ENCODE measurements around the gene PLXNC1.

DNA sequence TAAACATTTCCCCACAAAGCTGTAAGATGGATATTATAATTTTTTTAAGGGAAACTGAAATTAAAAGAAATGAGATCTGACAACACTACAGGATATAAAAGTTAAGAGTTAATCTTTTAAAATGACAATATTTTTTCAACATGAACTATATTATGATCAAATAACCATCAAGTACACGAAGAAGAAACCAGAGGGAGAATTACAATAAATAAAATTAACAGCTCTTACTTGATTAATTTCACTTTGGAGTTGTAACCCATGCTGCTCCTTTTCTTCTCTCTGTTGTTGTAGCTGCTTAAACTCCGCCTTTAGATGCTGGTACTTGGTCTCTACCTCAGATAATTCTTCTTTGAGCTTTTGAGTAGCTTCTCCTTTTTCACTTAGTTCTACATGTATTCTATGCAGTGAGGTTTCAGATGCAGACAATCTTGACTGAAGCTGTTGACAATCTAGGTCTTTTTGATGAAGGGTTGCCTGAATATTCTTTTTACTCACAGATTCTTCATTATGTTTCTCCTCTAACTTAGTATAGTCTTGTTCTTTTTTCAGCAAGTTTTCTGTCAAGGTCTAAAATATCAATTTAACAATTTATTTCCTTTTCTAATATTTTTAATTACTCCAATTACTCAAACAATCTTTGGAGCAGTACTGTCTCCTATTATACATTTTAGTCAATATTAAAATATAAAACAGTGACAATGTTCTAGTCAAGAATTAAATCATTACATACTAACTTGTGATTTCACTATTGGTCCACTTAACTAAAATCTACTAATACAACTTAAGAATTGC is 96.6 kb downstream of the EEA1 start:
- RRBS, result no CpG with 5 or more reads among the region's 2 CpGs

DNA sequence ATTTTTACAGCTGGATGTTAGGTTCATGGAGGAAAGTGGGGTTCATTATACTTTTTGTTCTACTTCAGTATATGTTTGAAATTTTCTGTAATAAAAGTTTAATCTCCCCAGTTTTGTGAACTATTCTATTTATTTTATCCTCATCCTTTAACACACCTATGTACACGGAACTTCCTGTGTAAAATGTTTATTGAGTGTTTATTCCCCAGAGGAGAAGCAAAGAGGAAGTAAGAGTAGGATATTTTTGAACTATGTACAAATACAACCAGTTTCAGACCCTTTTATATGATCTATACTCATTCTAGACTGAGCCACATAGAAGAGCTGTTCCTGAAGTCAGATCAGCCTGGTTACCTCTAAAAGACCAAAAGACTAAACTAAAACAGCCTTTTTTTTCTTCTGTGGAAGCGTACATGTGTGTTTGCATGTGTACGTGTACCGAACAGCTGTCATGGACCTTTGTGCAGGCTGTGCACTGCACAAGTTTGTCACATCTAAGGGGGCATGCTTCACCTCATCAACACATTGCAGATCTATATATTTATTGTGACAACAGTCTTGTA is 210.9 kb upstream of the NUDT4 start:
- RRBS, result no CpG with 5 or more reads among the region's 4 CpGs

- RRBS, result no CpG with 5 or more reads among the region's 3 CpGs
Measured at GRCh38 chr12:93442871-93443306, 1.1 kb upstream of the UBE2N start.

DNA sequence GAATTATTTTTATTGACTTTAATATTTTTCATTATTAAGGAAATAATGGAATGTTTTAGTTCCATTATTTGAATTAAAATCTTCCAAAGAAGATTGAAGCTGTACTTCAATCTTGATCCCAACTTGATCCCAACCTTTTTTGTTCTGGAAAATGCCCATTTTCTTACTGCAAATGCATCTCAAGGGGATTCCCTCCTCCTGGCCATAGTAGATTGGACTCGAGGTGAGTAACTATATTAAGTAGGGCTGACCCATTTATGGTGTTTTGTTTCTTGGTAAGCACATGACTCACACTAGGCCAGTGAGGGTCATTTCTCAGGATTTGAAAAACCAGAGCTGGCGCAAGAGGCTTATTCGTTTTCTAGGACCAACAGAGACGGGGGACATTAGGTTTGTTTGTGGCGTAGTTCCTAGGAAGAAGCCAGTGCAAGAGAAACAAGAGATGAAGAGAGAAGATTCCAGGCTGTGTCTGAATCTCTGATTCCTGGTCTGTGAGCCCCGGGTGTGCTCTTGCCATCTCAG is 51.4 kb downstream of the MRPL42 start:
- RRBS, result no CpG with 5 or more reads among the region's 6 CpGs

GRCh38 chr12:93684848-93685303 is 7.7 kb downstream of the CRADD start:
- RRBS, result no CpG with 5 or more reads among the region's 5 CpGs

DNA sequence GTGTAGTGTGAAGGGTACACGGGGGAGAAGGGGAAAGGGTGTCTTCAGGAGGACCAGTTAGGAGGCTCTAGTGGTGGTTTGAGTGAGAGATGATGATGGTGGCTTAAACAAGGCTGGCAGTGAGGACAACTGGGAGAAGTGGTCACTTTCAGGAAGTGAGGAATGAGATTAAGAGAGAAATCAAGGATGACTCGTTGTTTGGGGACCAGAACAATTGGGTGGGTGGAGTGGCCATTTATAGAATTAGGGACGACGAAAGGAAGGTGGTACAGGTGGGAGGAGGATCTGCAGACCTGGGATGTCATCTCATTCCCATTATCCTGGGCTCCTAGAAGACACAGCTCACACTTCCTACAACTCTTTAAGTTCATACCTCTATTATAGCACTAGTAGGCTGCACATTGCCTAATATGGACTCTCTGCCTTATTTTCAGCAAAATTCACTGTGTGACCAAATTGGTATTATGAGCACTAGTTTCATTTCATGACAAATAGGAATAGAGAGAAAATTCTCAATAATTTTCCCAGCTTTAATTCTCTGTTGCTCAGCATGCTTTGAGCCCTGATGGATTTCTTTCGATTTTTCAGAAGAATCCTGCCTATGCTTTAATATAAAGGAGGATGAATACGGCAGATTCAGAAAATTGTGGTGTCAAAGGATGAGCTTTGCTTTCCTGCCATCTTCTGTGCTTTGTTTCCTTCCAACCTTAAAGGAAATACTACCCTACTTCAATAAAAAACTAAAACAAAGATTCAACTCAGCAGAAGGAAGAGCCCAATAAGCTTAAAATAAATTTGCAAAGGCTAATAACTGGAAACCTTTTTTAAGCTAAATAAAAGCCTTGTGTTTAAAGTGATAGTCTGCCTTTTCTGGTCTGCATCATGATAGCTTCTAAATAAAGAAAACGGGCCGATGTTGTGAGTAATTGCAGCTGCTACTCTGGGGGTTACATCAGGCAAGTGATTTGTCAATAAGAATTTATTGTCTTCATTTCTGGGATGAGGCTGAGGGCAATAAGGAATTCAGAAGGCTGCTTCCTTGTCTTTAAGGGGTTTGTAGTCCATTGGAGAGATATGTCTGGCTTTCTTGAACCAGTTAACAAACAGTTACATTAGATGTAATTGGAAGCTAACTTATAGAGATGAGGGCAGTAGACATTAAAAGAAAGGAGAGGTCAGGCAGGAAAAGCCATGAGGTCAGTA is 84.5 kb downstream of the CRADD start:
- RRBS, result no CpG with 5 or more reads among the region's 8 CpGs

- RRBS, result no CpG with 5 or more reads among the region's 3 CpGs
Measured at GRCh38 chr12:93789191-93789794, 112.1 kb downstream of the CRADD start.

DNA sequence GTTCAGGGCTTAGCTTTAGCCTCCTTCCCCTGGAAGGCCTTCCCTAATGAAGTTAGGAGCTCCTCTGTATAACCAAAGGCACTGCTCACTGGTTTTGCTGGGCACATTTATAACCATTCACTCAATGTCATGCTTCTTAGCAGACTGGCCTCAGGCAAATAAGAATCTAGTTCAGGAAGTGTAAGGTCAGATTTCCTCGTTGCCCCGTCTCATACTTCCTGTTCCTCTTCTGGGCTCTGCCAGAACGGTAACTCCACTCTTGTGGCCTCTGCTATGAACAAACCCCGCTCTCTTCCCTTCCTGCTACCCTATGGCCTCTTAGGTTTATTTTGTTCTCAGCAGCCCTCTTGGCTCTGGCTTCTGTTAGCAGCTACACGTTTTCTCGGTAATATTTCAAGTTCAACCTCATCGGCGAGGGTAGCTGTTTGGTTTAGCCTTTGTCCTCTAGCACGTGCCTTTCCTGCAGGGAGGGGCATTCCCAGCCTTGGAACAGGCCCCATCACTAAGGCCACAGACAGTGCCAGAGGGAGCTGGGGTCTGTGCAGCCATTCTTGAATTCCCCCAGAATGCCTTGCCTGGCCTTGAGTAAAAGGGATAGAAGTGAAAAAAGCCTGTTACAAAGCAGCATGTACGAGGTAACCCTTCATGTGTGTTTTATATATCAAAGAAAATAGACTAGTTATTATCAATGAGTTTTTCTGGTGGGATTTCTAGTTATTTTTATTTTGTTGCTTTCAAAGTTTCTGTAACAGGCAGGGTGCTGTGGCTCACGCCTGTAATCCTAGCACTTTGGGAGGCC is 171.7 kb downstream of the CRADD start:
- RRBS, result no CpG with 5 or more reads among the region's 11 CpGs

DNA sequence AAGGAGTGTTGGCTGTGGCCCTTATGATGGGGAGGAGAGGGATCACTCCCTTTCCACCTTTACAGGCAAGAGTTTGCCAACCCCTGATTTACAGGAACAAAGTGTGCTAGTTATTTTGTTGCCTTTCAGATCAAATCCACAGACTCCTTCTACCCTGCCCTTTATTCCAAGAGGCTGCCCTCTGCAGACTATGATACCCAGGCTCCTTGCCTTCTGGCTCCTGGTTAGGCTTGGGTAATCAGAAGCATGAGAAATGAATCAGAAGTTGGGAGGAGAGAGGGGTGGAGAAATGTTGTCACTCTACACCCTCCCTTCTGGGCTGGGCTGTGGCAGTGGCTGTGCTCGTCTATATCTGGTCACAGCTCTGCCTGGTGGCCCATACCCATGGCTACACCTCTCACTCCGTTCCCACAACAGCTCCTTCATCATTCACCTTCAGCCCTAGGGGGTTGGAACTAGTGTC is 204.6 kb upstream of the PLXNC1 start:
- RRBS, result no CpG with 5 or more reads among the region's 2 CpGs

- RRBS, result 2% methylated on average over 9 of the region's 39 CpGs
Measured at GRCh38 chr12:94102051-94102660, 46.2 kb upstream of the PLXNC1 start.

GRCh38 chr12:94148289-94148996 is at the start of gene PLXNC1:
Gene PLXNC1, plus strand, starts transcription at chr12:94148577.
- RRBS, result 2% methylated on average over 17 of the region's 87 CpGs

DNA sequence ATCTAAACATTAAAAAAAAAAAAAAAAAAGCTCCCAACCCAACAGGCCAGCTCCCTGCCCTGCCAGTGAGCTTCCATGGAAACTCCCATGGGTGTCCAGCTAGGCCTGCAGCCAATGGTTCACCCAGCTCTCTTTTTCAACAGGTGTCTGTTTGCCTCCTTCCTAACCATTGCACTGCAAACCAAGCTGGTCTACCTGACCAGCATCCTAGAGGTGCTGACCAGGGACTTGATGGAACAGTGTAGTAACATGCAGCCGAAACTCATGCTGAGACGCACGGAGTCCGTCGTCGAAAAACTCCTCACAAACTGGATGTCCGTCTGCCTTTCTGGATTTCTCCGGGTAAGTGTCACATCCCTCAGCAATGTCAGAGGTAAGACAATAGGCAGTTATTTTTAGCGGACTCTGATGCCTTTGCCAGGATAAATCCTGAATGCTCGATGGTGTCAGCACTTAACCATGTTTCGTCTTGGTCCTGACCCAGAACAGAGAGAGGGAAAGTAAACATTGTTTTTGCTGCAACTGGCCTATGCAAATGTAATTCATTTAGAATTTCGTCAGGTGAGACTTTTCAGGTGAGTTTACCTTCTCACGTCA is 112.2 kb downstream of the PLXNC1 start:
- RRBS, result no CpG with 5 or more reads among the region's 13 CpGs

GRCh38 chr12:94336140-94336410 is 123.6 kb downstream of the CEP83 start:
- RRBS, result no CpG with 5 or more reads among the region's 1 CpG

GRCh38 chr12:94389206-94389715 is 70.4 kb downstream of the CEP83 start:
- RRBS, result no CpG with 5 or more reads among the region's 6 CpGs

DNA sequence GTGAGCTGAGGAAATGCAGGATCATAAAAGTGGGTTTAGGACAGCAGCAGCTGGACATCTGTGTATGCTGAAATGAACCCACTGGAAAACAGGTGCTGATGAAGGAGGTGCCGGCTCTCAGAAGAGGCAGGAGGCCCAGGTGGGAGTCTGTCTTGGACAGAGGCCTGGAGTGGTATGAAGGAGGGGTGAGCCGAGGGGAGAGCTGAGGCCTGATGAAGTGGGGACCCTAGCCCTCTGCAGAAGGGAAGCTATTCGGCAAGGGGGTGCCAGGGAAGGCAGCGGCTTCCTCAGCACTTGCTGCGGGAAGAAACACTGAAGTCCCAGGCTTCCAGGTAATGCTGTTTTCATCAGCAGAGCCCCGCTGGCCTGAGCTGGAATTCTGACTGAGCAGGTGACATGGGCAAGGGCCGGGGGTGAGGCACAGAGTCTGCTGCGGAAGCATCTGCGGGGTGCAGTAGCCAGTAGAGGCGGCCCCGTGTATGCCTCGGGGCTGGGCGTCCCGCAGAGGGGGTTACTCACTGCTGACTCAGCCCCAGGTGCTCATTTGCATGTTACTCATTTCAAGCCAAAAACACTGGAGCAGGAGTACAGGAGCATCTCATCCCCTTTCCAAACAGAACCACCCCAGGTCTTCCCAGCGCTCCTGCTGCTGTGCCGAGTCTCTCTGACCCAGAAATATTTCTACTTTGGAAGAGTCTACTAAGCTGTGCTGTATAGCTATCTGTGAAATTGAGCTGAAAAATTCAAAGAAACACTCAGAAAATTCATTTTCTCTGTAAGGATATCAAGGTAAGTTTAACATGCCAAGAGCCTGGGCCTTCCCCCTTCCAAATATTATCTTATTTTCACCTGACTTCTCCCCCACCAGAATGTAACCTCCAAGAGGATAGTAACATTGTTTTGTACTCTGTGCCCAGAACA is 89.5 kb downstream of the TMCC3 start:
- RRBS, result no CpG with 5 or more reads among the region's 16 CpGs

DNA sequence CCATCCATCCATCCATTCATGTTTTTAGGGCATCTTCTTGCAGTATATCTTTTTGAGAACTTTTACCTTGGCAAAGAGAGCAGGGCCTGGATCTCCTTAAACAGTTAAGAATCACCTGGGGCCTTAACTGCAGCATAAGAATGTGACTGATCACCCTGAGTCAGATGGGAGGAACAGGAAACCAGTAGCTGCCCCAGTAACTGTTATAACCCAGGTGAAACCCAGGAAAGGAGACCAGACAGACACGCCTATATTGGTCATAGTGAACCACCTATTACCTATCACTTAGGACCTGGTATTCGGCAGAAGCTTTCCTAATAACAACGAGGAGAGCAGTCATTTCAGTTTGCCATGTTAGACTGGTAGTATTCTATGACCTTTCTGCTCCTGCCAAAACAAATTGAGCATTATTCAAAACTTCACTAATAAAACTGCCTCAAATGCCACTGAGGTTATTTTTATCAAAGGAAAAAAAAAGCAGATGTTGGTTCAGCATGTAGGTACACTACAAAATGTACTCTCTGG is 43.4 kb upstream of the NR2C1 start:
- RRBS, result no CpG with 5 or more reads among the region's 3 CpGs

- RRBS, result no CpG with 5 or more reads among the region's 3 CpGs
Measured at GRCh38 chr12:95202691-95203527, 14.4 kb downstream of the FGD6 start.

- RRBS, result no CpG with 5 or more reads among the region's 15 CpGs
Measured at GRCh38 chr12:95383815-95384456, 90.0 kb upstream of the METAP2 start.

GRCh38 chr12:95385718-95386235 is 88.2 kb upstream of the METAP2 start:
- RRBS, result no CpG with 5 or more reads among the region's 5 CpGs

Data from non-pigmented ciliary epithelial cell (primary cell).